Measurements from ENCODE around the gene EXOSC2.

GRCh38 chr9:129938349-129938785 lies 103.1 kb downstream of the USP20 start:
- PRO-cap, 2 experiments, result peak in 1 of 2 experiments; most common plus-strand start chr9:129938584 (in 1)
- RAMPAGE, long total RNA, 5 experiments, result no peak in any of the 5 experiments

DNA sequence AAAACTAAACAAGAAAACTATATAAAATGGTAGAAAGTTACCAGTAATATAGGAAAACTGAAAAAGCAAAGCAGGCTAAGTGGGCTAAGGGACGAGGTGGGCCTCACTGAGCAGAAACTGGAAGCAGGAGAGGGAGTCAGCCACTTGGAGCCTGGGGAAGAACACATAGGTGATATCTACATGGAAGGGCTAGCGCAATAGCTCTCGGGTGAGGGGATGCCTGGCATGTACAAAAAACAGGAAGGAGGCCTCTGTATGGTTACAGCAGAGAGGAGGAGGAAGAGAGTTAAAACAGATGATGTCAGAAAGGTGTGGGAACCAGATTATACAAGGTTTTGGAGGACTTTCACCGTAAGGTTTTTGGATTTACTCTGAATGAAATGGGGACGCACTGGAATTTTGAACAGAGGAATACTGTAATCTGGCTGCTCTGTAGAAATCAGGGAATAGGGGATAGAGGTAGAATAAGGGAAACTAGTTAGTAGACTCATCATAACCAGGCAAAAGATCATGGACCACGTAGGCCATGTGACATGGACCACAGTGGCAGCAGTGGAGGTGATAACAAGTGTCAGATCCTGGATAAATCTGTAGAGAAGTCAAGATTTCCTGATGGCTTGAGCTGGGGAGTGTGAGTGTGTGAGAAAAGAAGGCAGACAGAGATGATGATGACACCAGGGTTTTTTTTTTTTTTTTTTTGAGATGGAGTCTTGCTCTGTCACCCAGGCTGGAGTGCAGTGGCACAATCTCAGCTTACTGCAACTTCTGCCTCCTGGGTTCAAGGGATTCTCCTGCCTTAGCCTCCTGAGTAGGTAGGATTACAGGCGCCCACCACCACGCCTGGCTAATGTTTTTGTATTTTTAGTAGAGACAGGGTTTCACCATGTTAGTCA lies 52.5 kb downstream of the FNBP1 start:
- PRO-cap, 2 experiments, result no peak in any of the 2 experiments
- RAMPAGE, long total RNA, 5 experiments, result no peak in any of the 5 experiments

GRCh38 chr9:129995466-129995936 lies 47.5 kb downstream of the FNBP1 start:
- PRO-cap, 2 experiments, result no peak in any of the 2 experiments
- RAMPAGE, long total RNA, 5 experiments, result no peak in any of the 5 experiments

DNA sequence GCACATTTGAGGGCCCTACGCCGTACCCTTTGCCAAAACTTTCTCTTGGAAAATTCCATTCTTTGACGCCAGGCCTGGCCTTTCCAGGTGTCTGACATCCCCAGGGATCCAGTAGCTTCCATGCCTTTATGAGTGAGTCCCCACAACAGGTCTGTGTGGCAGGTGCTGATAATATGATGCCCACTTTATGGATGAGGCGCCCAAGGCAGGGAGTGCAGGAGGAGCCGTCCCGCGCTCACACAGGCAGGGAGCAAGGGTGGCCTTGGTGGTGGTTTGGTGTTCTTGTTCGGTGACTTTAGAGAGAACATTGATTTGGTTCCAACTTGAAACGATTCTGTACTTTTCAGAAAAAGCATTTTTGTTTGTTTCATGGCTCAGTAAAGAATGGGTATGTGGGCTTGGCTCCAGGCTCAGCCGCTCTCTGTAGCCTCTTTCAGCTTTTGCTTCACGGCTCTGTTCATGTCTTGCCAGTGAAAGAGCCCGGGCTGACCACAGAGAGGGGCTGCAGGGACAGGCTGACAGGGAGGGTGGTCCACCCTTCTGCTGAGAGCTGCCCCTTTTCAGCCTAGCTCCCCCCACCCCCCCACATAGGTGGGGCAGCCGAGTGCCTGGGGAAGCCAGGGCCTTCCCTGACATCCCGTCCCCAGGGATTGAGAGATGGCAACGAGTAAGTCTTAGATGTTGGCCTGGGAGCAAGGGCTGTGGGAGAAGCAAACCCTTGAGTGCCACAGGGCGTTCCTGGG lies 27.9 kb downstream of the NCS1 start:
- PRO-cap, 2 experiments, result peak in 2 of 2 experiments; most common plus-strand start position 460 of the sequence (in 2); most common minus-strand start position 258 of the sequence (in 1)
- RAMPAGE, long total RNA, 5 experiments, result start-site peak on the plus strand in 3 of 5 experiments, centred at positions 454 to 623 of the sequence, 17 to 191 reads per replicate

DNA sequence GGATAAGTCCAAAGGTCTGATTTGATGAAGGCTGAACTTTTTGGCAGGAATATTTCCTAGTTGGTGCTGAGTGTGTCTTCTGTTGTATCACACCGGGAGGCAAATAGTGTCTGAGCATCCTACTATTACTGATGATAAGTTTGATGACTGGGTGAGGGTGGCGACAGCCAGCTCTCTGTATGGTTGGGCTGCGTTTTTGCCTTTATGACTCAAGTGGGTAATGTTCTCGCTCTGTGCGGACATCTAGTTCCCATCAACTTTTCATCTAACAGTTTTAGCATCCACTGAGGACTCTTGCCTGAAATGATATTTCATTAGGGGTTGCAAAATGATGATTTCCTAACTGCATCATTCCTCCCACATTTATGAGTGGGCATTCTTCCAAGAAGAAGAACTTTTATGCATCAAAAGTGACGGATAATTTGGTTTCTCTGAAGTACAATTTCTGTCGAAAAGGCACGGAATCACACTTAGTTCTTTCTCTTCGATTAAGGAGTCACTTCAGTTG lies 26.6 kb downstream of the HMCN2 start:
- PRO-cap, 2 experiments, result no peak in any of the 2 experiments
- RAMPAGE, long total RNA, 5 experiments, result no peak in any of the 5 experiments

- PRO-cap, 2 experiments, result no peak in any of the 2 experiments
- RAMPAGE, long total RNA, 5 experiments, result no peak in any of the 5 experiments
Measured at GRCh38 chr9:130301473-130301810, 35.9 kb downstream of the HMCN2 start.

DNA sequence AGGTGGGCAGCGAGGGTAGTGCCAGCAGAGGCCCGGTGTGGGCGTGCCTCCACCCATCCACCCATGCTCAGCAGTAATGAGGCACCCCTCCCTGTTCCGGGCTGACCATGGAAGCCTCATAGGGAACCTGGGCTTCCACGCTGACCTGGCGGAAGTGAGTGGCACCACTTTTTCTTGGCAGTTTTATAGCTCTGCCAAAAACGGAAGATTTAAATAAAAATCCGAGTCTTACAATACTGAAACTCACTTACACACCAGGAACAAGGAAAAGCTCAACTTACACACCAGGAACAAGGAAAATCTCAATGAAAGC lies 30.6 kb upstream of the ASS1 start:
- PRO-cap, 2 experiments, result no peak in any of the 2 experiments
- RAMPAGE, long total RNA, 5 experiments, result no peak in any of the 5 experiments

DNA sequence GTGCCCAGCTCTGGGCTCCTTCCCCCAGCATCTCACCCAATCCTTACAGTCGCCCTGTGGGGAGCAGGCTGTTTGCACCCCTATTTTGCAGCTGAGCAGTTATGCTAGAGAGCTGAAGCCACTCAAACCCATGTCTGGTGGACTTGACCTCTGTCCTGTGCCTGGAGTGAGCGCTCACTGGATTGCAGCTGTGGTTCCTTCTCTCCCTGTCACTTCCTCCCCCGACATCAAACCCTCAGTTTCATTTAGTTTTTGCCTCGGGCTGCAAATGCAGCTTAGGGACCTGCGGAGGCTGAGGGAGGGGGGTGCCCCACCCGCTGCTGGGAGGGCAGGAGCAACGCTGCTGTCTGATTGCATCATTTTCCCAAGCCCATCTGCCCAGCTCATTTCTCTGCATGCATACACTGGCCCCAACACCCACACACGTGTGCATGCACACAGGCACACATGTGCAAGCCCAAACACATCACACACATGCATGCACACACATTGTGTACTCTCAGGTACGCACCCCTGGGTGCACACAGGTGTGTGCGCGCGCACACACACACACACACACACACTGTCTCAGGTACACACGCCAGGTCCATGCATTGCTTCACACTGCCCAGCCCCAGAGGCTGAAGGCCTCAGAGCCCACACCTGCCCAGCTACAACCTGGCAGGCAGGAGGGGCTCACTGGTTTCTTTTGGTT lies 3.3 kb downstream of the ASS1 start:
- PRO-cap, 2 experiments, result no peak in any of the 2 experiments
- RAMPAGE, long total RNA, 5 experiments, result no peak in any of the 5 experiments

DNA sequence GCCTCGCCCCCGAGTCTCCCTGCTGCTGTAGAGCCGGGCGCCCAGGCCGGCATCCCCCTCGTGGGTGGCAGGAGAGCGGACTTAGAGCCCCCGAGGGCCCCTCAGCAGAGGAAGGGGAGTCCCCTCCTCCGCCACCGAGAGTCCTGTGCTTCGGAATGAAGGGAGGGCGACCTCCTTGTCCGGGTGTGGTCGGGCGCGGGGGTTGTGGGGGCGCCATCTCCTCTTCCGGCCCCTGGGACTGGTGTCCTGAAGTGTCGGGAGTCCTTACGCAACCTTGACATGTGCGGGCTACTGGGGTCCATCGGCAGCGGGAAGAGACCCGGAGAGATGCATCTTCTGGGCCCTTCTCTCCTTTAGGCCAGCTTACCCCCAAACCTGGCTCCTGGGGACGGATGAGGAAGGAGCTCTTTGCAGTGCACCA lies 11.6 kb upstream of the EXOSC2 start:
- PRO-cap, 2 experiments, result no peak in any of the 2 experiments
- RAMPAGE, long total RNA, 5 experiments, result no peak in any of the 5 experiments

GRCh38 chr9:130693205-130694200 lies at the start of gene EXOSC2:
Gene EXOSC2 (plus strand): TSS chr9:130693780.
- PRO-cap, 2 experiments, result peak in 2 of 2 experiments; most common plus-strand start chr9:130693780 (in 2); most common minus-strand start chr9:130693596 (in 1)
- RAMPAGE, long total RNA, 5 experiments, result start-site peak on the plus strand in 5 of 5 experiments, at chr9:130693755-130693794 at its widest, 11 to 203 reads per replicate

DNA sequence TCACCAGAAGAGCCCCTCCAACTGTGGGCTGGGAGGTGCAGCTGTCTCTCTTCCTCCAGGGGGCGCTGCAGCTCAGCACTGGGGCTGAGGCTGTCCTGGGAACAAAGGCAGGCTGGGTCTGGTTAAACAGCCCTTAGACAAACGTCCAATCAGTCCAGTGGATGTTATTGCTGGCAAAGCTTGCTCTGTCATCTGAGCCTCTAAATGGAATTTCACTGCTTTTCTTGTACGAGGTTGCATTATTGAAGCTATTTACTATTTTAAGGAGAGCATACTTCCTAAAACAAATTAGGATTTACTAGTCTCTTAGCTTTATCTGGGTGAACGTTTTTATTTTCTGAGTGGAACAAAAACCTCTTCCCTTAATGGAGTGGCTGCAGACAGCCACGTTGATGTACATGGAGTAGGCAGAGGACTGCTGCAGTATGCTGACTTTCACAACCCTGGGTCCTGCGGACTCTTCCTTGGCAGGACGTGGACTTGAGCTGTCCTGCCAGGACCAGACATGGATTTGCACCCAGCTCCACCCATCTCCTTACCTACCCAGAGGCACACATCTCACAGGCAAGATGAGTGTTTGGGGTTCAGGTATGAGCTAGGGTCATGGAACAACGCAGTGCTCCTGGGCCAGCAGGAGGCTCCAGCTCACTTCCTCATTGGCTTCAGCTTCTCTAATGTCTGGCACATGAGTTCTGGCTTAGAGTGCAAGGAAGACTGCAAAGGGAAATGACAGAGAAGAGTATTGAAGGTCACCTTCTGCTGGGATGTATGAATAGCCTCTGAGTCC lies 7.8 kb downstream of the EXOSC2 start:
- PRO-cap, 2 experiments, result no peak in any of the 2 experiments
- RAMPAGE, long total RNA, 5 experiments, result no peak in any of the 5 experiments

DNA sequence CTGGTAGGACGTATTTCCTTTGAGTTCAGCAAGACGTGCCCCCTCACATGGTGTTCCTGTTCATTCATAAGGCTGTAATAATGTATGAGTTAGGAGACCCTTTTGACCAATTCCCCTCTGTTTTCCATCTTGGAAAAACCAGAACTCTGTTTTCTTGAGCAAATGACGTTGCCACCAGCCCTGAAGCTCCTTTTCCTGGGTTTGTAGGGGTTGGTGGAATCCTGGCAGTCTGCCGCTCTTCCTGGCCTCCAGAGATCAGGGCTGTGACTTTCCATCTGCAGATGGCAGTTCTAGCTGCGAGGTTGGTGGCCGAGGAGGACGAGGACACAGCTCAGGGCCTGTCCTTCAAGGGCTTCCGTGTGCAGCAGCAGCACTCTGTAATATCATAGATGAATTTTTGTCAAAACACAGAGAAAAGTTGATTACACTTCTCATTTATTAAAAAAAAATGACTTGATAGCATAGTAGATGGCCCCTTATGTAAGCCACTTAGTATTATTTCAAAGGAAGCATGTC lies 62.0 kb downstream of the EXOSC2 start:
- PRO-cap, 2 experiments, result no peak in any of the 2 experiments
- RAMPAGE, long total RNA, 5 experiments, result no peak in any of the 5 experiments

- PRO-cap, 2 experiments, result peak in 1 of 2 experiments; most common minus-strand start chr9:130782735 (in 1)
- RAMPAGE, long total RNA, 5 experiments, result no peak in any of the 5 experiments
Measured at GRCh38 chr9:130782583-130782906, 52.5 kb upstream of the ABL1 start.

DNA sequence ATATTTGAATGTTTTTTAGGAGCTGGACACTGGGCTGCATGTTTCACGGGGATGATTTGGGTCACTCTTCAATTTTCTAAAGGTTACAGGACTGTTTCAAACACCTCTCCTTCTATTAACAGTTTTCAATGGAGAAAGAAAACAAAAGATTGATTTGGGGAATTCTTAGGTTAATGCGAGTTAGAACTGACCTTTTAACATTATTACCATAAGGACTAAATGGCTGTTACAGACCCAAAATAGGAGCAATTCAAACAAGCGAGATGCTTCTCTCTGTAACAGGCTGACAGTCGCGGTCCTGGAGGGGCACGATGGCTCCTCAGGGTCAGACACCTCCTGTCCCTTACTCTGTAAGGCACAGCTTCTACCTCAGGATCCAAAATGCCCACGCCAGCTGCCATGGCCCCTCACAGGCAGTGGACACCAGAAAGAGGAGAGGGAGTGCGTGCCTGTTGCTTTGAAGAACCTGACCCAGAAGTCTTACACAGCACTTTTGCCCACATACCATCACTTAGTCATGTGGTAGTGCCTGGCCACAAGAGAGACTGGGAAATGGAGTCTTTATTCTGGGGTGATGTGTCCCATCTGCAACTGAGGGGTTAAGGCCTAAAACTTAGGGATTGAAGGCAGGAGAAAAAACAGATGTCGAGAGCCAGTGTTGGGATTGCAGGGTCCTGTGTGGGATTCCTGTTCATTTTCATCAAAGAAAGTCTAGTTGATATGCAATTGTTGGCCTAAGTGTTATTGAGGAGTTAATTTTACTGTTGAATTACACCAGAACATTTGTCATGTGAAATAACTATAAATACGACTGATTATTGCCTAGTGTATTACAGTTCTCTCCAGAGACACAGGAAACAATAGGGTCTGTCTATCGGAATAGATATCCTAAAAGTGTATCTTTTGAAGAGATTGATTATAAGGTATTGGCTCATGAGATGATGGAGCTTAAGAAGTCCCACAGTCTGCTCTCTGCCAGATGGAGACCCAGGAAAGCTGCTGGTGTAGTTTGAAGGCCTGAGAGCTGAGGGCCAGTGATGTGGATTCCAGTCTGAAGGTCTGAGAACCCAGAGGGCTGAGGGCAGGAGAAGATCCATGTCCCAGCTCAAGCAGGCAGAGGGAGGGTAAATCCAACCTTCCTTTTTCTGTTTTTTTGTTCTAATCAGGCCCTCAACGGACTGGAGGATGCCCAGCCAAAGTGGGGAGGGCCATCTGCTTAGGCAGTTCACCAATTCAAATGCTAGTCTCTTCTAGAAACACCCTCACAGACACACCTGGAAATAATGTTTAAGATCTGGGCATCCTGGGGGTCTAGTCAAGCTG lies 11.4 kb upstream of the ABL1 start:
- PRO-cap, 2 experiments, result no peak in any of the 2 experiments
- RAMPAGE, long total RNA, 5 experiments, result no peak in any of the 5 experiments

DNA sequence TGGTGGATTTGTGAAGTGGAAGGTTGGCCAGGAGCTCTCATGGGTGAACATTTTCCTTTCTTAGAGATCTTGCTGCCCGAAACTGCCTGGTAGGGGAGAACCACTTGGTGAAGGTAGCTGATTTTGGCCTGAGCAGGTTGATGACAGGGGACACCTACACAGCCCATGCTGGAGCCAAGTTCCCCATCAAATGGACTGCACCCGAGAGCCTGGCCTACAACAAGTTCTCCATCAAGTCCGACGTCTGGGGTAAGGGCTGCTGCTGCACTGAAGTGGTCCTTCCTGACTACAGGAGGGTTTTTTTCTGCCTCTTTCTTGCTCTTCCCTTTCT lies 21.8 kb downstream of the QRFP start:
- PRO-cap, 2 experiments, result no peak in any of the 2 experiments
- RAMPAGE, long total RNA, 5 experiments, result no peak in any of the 5 experiments

DNA sequence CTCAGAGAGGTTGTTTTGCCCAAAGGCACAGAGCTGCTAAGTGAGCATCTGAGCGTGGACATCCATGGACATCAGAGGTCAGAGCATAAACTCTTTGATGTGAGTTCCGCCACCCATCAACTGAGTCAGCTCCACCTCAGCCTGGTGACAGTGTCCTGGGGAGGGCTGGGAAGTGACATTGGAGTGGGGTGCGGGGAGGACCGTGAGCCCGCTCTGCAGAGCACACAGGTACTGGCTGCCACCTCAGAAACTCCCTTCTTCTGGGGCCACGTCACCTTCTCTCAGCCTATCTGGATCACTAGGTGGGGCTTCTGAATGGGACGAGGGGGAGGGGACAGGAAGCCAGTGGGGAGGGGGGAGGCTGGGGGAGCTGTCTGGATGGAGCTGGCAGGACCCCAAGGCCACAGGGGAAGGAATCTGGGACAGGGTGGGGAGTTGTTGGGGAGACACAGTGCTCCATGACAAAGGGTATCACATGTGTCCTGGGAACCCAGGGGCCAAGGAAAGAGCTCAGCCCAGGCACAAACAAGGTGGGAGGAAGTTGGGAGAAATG lies 2.4 kb downstream of the LAMC3 start:
- PRO-cap, 2 experiments, result no peak in any of the 2 experiments
- RAMPAGE, long total RNA, 5 experiments, result no peak in any of the 5 experiments

DNA sequence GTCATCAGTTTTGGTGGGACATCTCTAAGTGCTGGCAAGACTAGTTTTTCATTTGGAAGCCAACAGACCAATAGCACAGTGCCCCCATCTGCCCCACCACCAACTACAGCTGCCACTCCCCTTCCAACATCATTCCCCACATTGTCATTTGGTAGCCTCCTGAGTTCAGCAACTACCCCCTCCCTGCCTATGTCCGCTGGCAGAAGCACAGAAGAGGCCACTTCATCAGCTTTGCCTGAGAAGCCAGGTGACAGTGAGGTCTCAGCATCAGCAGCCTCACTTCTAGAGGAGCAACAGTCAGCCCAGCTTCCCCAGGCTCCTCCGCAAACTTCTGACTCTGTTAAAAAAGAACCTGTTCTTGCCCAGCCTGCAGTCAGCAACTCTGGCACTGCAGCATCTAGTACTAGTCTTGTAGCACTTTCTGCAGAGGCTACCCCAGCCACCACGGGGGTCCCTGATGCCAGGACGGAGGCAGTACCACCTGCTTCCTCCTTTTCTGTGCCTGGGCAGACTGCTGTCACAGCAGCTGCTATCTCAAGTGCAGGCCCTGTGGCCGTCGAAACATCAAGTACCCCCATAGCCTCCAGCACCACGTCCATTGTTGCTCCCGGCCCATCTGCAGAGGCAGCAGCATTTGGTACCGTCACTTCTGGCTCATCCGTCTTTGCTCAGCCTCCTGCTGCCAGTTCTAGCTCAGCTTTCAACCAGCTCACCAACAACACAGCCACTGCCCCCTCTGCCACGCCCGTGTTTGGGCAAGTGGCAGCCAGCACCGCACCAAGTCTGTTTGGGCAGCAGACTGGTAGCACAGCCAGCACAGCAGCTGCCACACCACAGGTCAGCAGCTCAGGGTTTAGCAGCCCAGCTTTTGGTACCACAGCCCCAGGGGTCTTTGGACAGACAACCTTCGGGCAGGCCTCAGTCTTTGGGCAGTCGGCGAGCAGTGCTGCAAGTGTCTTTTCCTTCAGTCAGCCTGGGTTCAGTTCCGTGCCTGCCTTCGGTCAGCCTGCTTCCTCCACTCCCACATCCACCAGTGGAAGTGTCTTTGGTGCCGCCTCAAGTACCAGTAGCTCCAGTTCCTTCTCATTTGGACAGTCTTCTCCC lies 72.7 kb downstream of the NUP214 start:
- PRO-cap, 2 experiments, result no peak in any of the 2 experiments
- RAMPAGE, long total RNA, 5 experiments, result no peak in any of the 5 experiments

- PRO-cap, 2 experiments, result no peak in any of the 2 experiments
- RAMPAGE, long total RNA, 5 experiments, result no peak in any of the 5 experiments
Measured at GRCh38 chr9:131252093-131252528, 24.2 kb downstream of the FAM78A start.

GRCh38 chr9:131275059-131275835 lies 1.1 kb downstream of the FAM78A start:
- PRO-cap, 2 experiments, result no peak in any of the 2 experiments
- RAMPAGE, long total RNA, 5 experiments, result no peak in any of the 5 experiments

DNA sequence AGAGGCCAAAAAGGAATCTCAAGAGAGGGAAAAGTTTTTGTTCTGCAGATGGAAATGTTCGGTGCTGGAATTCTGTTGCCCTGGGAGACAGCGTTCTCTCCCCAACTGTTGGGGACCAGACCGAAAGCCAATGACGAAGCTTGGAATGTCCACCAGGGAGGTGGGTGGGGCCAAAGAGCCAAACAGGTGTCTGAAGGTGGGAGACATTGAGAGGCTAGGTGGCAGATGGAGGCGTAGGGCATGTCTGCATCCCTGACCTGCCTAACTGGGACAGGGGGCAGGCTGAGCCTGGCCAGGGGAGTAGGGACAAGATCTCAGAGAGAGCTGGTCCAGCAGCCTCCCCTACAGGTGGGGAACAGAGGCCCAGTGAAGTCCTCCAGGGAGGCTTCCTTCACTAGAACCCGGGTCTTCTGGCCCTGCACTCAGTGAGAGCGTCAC lies 4.9 kb upstream of the FAM78A start:
- PRO-cap, 2 experiments, result no peak in any of the 2 experiments
- RAMPAGE, long total RNA, 5 experiments, result no peak in any of the 5 experiments